Cerebellum (tissue), 5 donors: ENCODE measurements around the gene TMEM37.

DNA sequence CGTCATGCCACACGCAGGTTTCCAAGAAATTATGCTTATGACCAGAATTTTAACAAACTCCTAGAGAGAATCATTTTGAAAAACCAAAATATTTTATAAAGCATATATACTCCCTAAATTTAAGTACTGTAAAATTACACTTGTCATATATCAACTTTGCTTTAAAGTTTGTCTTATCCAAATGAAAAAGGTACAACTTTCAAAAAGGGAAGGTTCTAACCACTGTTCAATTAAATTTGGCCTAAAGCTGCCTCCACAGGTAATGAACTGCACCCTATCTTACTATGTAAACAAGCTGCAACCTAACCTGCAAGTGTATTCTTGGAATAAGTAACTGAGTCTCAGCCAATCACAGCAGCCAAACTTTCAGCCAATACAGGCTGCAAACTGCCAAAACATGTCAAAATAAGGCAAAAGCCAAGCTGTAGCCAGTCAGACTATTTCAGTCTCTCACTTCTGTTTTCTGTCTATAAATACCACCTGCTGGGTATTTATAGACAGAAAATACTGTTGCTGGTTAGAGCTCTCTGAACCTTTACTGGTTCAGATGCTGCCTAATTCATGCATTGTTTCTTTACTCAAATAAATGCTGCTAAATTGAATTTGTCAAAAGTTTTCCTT lies 14.4 kb downstream of the C2orf76 start:
- PRO-cap, 3 experiments, result no peak in any of the 3 experiments
- RAMPAGE, long total RNA, result no peak

- PRO-cap, 3 experiments, result no peak in any of the 3 experiments
- RAMPAGE, long total RNA, result no peak
Observed at GRCh38 chr2:119429466-119430129, 2.1 kb upstream of the TMEM37 start.

DNA sequence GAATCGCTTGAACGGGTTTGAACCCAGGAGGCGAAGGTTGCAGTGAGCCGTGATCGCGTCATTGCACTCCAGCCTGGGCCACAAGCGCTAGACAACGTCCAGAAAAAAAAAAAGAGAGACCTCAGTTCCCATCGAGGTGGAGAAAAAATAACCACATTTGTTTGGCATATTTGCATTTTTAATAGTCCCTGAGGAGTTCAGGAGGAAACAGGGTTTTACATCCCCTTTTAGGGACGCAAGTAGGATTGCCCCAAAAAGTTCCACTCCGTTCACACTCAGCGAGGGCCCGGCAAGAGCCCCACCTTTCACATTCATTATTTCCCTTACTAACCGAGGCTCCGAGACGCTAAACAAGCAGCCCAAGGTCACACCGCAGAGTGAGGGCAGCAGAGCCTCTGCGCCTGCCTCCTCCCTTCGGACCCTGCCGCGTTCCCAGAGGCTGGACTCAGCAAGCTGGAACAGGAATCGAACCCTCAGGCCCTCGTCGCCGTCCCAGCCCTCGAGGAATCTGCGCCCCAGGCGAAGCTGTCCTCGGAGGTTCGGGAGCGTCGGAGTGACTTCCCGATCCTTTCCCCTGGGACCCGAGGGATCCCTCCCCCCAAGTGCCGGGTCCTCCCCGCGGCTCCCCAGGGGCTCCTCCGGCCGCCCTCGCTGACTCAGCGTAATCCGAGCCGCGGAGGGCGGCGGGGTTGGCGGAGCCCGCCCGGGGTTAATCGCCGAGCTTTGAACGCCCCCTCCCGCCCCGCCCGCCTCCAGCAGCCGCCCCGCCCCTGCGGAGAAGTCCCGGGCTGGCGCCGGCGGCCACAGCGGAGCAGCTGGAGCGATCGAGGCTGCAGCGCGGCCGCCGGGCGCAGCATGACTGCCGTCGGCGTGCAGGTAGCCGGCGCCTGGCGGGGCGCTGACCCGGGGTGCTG lies at the start of gene TMEM37:
TMEM37 (plus strand) TSS at position 806 of the 914 bp plus-strand sequence.
- PRO-cap, 3 experiments, result peak in 1 of 3 experiments; most common plus-strand start position 827 of the sequence (in 1)
- RAMPAGE, long total RNA, result no peak

- PRO-cap, 3 experiments, result no peak in any of the 3 experiments
- RAMPAGE, long total RNA, result no peak
Observed at GRCh38 chr2:119433839-119434547, 2.3 kb downstream of the TMEM37 start.

- PRO-cap, 3 experiments, result no peak in any of the 3 experiments
- RAMPAGE, long total RNA, result no peak
Observed at GRCh38 chr2:119442793-119443265, 11.2 kb downstream of the TMEM37 start.

DNA sequence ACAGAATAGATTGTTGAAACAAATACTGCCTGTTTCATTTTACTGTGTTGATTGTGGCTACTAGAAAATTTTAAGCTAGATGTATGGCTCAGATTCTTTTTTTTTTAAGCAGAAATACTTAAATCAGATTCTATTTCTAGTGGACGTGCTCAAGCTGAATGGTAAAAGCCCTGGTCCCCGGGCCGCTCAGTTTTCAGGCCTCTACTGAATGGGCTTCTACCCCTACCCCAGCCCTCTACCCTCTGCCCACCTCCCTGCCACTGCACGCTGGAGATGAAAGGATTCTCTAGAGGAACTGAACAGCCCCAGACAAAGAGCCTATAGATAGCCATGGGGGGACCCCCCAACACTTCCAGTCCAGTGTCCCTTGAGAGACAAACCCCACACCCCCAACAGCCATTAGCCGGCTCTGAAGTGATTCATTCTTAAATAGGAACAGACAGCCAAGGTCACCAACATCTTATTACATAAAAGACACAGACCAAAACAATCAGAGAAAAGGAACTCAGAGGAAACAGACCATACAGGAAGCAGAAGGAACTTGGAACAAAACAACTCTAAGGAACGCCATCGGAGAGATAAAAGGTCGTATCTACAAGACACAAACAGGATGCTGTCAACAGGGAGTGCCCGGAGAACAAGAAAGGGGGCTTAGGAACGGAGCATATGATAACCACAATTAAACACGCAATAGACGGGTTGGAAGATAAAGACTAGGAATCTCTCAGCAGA lies 23.5 kb downstream of the TMEM37 start:
- PRO-cap, 3 experiments, result no peak in any of the 3 experiments
- RAMPAGE, long total RNA, result no peak

DNA sequence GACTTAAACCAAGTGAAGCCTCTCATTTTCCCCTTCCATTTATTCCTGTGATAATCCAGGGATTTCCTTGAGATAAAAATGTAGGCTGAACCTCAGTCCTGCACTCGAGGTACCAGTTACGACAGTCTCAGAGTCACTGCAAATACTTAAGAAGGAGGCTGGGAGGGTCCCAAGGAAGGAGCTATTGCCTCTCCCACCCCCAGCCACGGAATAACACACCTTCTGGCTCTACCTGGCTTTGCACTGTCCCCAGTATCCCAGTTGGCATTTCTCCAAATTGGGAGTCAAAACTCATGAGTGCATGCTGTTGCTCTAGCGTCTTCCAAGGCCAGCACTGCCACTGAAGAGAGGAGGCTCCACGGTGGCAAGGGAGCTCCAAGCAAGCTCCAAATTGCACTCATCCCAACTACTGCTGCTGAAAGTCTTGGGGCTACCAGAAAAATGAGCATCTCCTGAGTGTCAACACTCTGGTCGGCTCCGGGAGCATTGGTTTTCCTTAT lies 1.7 kb downstream of the SCTR start:
- PRO-cap, 3 experiments, result no peak in any of the 3 experiments
- RAMPAGE, long total RNA, result no peak

DNA sequence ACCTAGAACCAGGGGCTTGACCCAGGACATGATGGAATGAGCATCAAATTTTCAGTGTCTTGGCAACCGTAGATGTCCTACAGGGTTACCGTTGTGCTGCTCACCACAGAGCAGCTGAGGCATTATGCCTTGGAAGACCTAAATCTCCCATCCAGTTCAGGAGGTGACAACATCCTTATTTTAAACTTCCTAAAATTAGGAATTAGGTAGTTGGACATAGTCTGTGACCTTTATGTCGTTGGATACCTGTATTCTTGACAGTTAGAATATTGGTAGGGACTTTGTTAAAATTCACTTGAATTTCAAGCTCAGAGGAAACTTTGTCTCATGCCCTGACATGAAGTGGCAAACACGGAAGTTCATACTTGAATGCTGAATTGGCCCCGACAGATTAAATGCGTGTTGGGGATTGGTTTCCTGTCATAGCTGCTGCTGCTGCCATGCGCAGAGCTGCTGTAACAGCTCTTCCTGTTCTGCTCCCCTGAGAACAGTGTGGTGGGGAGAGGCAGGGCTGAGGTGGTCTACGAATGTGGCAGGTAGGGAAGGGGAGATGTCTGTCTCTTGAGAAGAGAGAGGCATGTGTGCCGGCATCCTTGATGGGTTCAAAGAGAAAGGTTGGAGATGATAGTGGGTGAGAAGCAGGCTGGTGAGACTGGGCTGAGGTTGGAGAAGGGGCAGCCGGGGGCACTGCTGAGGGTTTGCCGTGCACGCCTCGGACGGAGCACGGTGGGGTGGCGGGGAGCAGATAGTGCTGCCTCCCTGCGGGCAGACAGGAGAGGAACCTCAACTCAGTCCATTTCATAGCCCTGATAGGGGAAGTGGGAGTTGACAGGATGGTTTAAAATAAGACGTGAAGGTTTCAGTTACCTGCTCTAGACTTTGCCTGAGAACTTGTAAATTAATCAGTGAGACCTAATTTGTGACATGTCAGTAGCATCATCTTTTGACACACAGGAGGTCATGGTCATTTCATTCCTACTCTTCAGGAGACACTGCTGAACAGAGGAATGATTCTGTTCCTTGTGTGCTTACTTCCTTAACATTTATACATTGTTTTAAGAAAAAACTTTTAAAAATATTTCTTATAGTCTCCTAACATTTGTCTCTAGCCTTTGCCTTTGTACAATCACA lies 46.2 kb downstream of the TMEM185B start:
- PRO-cap, 3 experiments, result no peak in any of the 3 experiments
- RAMPAGE, long total RNA, result no peak

DNA sequence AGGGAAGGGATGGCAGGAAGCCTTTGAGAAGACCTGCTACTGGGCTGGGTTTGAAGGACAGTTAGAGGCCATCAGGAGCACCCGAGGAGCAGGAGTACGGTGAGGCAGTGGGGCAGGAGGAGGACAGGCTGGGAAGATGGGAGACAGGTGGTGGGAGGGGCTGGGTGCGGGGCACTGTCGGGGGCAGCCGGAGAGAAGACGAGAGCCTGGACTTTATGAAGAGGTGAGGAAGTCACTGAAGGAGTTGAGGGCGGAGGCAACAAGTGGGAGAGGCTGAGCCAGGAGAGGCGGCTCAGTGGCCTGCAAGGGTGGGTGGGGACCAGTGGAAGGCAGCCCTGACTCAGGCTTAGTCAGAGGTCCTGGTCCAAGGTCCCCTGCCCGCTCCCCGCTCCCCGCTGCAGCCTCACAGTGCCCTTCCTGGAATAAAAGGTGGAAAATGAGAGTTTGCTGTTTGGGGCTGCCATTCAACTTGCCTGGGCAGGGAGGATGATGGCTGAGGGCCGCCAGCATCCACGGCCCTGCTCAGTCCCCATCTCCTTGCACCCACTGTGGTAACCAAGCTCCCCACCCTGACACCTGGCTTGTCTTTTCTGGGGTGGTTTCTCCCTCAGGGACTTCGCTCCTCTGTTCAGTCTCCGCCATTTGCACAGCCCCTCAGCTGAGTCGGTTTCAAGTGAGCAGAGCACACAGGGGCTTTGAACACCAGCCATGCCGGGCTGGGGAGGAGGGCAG lies 13.9 kb upstream of the RALB start:
- PRO-cap, 3 experiments, result peak in 2 of 3 experiments; most common plus-strand start position 353 of the sequence (in 2)
- RAMPAGE, long total RNA, result no peak

- PRO-cap, 3 experiments, result no peak in any of the 3 experiments
- RAMPAGE, long total RNA, result no peak
Observed at GRCh38 chr2:120348966-120349337, 3.0 kb downstream of the INHBB start.

GRCh38 chr2:120499951-120500626 lies 154.2 kb downstream of the INHBB start:
- PRO-cap, 3 experiments, result no peak in any of the 3 experiments
- RAMPAGE, long total RNA, result no peak

GRCh38 chr2:120543755-120544231 lies 191.9 kb upstream of the GLI2 start:
- PRO-cap, 3 experiments, result no peak in any of the 3 experiments
- RAMPAGE, long total RNA, result no peak

- PRO-cap, 3 experiments, result no peak in any of the 3 experiments
- RAMPAGE, long total RNA, result no peak
Observed at GRCh38 chr2:120576777-120577309, 158.8 kb upstream of the GLI2 start.

GRCh38 chr2:120758130-120758811 lies 22.6 kb downstream of the GLI2 start:
- PRO-cap, 3 experiments, result no peak in any of the 3 experiments
- RAMPAGE, long total RNA, result no peak

DNA sequence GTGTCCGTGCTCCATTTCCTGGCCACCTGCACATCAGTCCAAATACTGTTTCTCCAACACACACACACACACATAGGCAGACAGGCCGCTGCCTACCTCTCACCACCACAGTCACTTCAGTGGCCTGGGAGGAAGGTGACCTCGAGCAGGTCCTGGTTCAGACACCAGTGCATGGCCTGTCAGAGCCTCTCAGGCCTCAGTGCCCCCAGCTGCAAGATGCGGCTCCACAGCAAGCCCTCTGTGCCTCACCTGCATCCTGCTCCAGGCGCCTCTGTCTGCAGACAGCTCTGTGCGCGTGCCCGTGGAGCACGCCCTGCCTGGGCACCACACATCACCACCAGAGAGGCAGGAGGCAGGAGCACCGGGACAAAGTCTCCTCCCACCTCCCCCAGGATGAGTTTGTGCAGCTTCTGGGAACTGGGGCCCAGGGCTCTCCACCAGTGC lies 98.8 kb downstream of the TFCP2L1 start:
- PRO-cap, 3 experiments, result no peak in any of the 3 experiments
- RAMPAGE, long total RNA, result no peak

DNA sequence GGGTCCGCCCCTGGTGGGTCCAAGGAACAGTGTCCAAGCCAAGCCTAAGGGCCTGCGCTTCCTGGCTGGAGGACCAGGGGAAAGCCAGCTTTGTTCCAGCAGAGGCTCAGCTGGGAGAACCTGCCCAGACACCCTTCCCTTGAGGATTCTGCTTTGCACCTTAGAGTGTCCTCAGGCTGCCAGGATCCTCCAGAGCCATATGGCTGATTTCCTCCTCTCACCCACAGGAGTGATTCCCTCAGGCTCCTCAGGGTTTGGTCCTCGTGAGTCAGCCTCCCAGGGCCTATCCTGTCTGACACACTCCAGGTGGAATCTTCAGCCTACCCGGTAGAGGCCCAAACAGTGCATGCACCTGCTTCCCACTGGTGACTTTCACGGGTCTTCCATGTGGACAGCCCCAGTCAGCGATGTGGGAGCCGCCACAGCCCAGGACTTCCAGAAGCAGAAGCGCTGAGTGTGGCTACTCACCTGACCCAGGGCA lies 73.3 kb downstream of the TFCP2L1 start:
- PRO-cap, 3 experiments, result no peak in any of the 3 experiments
- RAMPAGE, long total RNA, result no peak

GRCh38 chr2:121363577-121364147 lies 78.7 kb upstream of the TFCP2L1 start:
- PRO-cap, 3 experiments, result no peak in any of the 3 experiments
- RAMPAGE, long total RNA, result no peak

DNA sequence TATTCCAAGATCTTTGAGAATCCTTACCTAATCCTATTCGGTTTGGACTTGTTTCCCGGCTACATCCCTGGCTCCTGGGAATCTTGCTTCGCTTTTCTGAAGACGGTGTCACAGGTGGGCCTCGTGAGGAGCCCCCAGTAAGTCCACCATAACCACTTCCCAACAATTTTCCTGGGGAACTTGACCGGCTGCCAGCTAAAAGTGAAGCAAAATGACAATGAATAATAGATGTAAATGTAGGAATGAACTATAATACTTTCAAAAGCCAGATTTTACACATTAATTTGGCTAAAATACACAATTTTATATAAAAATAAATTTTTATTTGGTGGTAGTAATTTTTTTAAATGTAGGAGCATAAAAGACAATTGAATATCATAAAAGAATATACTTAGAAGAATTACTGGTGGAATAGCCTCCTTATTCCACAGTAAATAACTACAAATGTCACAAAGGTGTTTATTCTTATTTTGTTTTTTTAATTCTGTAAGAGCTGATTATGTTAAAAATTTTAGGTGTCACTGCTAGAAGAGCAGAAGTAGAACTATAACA lies 140.2 kb upstream of the TFCP2L1 start:
- PRO-cap, 3 experiments, result no peak in any of the 3 experiments
- RAMPAGE, long total RNA, result no peak

GRCh38 chr2:121555093-121555484 lies 94.2 kb downstream of the CLASP1 start:
- PRO-cap, 3 experiments, result no peak in any of the 3 experiments
- RAMPAGE, long total RNA, result no peak

DNA sequence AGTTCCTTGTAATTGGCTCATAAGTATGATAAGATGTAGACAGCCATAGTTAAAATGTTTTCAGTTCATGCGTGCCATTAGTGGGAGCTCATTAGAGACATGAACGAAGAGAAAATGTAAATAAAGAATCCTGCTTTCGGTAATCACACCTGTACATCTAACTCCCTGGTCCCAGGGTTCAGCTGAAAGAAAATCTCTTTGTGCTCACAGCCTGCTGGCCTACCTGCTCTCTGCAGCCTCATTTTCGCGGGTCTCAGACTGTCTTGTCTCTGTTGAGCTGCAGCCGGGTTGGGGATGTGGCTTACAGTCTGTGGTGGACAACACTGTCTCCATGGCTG lies 174.7 kb downstream of the TSN start:
- PRO-cap, 3 experiments, result no peak in any of the 3 experiments
- RAMPAGE, long total RNA, result no peak